AG08470 (cell line): ENCODE measurements around a stretch of chr11.

DNA sequence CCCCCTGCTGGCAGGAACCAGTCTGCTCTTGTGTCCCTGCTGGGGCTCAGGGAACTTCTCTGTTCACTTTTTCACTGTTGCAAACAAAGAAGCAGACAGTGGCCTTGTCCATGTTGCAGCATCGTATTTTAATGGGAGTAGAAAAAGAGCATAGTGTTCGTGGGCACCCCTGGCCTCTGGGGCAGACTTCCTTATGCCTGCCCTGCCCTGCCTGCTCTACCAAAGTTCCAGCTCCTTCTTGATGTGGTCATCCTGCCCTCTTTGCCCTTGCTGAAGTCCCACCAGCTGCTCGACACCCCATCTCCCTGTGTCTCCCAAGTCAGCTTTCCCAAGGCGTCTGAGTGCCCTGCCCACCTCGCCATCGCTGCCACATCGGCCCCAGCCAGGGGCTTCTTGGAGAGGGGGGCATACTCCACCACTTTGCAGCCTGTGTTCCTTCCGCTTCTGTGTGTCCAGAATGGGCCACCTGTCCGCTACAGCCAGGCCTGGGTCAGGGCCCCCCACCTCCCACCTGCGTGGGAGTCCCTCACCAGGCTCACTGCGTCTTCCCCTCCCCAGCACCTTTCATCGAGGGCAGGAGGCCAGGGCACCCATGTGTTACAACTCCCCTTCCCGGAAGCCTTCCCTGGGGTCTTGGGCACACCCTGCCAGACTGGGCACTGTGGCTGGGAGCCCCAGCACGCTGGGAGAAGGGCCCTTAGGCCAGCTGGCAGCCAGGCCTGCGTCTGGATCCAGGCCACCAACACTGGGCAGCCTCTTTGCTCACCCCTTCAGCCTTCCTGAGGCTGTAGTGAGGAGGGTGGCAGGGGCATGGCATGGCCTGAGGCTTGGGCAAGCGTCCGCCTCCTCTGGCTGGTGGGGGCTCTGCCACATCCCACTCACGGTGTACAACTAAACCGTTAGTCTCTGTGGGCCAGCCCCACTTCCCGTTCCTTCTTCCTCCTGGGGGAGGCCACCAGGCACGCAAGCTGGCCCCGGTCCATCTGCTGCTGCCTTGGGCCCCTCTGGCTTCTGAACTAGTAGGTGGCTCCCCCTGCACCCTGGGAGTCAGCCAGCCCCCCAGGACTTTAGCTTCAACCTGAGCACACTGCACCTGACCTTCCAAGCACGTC lies 13.5 kb downstream of the CPT1A start:
- RRBS: no CpG with 5 or more reads among the region's 23 CpGs

GRCh38 chr11:68831078-68831605 lies 10.6 kb downstream of the CPT1A start:
- RRBS: no CpG with 5 or more reads among the region's 6 CpGs

DNA sequence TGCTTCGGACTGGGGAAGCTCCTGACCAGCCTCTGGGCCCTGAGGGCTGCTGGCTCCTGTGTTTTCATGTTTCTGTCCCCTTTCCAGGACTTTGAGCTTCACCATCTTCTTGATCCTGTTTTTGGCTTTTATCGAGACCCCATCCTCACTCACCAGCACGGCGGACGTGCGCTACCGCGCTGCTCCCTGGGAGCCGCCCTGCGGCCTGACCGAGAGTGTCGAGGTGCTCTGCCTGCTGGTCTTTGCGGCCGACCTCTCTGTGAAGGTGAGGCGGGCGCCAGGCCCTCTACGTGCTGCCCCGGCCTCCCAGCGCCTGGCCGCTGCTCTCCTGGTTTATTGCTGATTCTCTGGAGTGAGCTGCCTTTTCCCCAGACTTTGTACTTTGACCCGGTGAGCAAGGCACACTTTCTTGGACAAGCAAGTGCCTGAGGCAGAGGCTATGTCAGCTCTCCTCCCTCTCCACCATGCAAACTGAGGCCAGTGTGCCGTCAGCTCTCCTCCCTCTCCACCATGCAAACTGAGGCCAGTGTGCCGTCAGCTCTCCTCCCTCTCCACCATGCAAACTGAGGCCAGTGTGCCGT lies 6.4 kb downstream of the TPCN2 start:
- RRBS: 93% methylated on average over 4 of the region's 24 CpGs

GRCh38 chr11:69087023-69087801 lies 38.5 kb downstream of the TPCN2 start:
- RRBS: 100% methylated on average over 1 of the region's 19 CpGs

DNA sequence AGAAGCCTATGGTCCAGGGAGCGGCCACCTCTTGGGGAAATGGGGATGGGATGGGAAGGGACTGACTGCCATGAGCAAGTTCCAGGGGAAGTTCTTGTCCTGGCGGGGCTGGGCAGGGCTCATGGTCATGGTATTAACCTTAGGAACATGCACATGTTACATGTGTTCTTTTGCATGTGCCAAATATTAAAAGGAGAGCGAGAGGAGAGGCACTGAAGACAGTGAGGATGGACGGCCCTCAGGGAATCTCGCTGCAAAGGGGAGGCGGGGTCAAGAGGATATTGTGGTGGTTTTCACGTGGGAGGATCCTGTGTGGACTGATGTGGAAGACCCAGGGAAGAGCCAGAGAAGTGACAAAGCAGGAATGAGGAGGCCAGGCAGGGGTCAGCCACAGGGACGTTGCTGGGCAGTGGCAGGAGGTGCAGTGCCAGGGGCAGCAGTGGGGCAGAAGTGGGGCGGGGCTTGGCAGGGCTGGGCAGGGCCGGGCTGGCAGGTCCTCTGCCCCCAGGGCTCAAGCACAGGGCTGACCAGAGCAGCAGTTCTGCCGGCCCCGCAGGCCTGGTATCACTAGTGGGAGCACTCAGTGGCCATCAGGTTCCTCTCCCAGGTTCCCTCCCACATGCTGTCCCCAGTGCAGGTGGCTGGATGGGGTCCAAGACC lies 45.1 kb downstream of the TPCN2 start:
- RRBS: 12% methylated on average over 2 of the region's 12 CpGs

GRCh38 chr11:69123510-69124054 lies 32.2 kb upstream of the SMIM38 start:
- RRBS: no CpG with 5 or more reads among the region's 14 CpGs

DNA sequence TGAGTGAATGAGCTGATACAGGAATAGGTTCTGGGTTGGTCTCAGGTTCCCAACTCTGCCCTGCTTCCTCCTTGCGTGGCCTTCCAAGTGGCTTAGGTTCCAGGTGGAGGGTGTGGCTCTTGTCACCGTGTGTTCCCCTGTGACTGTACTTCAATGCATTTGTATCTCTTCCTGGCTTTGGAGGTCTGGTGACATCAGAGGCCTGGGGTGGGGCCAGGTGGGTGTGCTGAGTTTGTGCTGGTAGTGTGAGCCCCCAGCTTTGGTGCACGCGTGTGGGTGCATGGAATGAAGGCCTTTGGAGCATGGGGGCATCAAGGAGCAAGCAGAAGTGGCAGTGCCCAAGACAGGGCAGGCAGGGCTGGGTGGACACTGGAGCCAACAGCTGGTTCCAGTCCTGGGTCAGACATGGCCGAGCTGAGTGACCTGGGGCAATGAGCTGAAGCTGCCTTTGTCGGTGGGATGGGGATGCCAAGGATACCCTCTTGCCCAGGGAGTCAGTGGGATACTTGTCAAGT lies 18.2 kb upstream of the SMIM38 start:
- RRBS: no CpG with 5 or more reads among the region's 6 CpGs

- RRBS: 97% methylated on average over 2 of the region's 12 CpGs
Measured at GRCh38 chr11:69234032-69234382, 59.9 kb upstream of the MYEOV start.

- RRBS: 98% methylated on average over 9 of the region's 34 CpGs
Measured at GRCh38 chr11:69295144-69296067, 1.5 kb downstream of the MYEOV start.

DNA sequence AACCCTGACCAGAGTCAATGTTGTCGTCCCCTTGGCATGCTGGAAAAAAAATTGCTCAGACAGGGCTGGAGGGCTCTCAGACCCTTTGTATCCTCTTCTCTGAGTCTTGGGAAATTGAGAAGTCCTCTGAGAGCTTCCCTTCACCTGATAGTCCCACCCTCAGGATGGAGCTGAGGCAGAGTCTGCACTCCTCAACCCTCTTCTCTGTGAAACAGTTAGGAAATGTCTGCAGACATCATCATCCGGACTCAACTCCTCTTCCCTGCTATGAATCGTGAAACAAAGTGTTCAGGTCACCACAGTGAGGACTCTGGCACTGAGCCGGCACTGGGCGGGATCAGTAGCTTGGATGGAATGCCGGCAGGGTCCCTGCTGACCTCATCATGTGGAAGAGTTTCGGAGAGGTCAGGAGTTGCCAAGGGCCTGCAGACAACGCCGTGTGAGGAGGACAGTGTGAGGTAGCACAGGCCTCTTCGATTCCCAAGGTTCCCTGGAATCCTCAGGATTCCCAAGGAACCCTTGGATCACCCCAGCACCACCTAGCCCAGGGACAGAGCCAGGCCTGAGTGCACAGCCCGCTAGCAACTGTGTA lies 160.4 kb upstream of the CCND1 start:
- RRBS: 29% methylated on average over 4 of the region's 11 CpGs

GRCh38 chr11:69485245-69485936 lies 155.6 kb upstream of the CCND1 start:
- RRBS: no CpG with 5 or more reads among the region's 9 CpGs

DNA sequence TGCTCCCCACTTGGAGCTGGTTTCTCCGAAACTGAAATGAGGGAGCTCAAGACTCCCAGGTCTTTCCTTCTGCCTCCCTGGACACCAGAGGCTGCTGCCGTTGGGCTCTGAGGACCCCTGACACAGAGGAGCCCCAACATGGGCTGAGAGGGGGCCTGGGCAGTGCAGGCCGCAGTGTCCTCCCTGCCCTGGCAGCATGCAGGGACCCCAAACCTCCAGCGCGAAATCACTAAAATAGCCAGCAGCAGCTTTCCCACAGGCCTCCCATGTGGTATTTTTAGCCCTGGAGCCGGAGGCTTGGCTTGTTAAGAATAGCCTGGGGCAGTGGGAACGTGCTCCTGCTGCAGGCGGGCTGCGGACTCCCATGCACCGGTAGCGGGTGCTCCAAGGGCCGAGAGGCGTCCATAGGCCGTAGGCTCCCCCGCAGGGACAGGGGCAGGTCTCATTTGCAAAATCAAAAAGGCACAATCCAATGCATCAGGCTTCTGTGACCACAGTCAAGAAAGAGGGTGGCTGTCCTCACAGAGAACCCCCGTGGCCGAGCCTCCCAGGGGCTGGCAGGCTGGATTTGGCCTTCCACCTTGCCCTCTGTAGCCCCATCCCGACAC lies 151.6 kb upstream of the CCND1 start:
- RRBS: 59% methylated on average over 4 of the region's 18 CpGs

GRCh38 chr11:69648852-69649295 lies 7.9 kb downstream of the CCND1 start:
- RRBS: 95% methylated on average over 4 of the region's 19 CpGs

DNA sequence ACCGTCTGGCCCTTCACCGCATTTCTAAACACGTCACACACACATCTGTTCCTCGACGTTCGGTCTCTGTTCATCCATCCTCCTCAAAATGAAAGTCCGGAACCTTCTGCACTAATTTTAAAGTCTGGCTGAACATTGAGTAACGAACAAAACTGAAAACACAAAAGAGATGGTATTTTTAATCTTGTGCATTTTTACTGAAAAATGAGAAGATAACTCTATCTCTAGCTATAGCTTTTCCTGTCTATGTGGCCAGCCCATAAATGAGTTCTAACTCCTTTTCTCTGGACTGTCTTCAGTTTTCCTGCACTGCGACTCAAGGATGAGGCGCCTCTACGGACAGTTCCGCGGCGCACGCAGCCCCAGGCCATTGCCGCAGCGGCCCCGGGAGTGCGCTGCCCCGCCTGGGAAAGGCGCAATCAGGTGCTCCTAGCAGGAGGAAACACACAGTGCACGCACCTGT lies 7.7 kb downstream of the LTO1 start:
- RRBS: no CpG with 5 or more reads among the region's 22 CpGs

GRCh38 chr11:69704532-69705034 lies 761 bp upstream of the FGF19 start:
- RRBS: 5% methylated on average over 10 of the region's 46 CpGs

DNA sequence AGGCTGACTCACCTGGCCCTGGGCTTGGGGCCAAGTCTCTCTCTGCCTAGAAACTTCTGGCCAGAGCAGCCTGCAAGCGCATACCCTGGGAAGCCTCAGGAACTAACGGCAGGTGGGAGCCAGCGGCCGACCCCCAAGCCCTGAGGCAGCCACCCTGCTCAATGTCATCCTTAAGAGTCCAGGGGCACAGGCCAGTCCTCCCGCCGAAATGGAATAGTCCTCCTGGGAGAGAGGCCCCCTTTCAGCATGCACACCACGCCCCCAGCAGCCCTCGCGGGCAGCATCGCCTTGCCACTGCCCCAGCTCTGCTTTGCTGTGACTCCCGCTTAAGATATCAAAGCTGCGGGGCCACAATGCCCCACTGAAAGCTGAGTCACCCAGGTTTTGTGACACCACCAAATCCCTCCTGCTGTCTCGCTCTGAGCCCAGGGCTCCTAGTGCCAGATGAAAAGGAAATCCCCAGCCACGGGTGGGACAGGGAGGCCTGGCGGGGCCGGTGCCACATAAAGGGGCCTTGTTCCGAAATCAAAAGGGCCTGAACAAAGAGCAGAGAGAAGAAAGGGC lies 21.3 kb upstream of the FGF3 start:
- RRBS: no CpG with 5 or more reads among the region's 17 CpGs

DNA sequence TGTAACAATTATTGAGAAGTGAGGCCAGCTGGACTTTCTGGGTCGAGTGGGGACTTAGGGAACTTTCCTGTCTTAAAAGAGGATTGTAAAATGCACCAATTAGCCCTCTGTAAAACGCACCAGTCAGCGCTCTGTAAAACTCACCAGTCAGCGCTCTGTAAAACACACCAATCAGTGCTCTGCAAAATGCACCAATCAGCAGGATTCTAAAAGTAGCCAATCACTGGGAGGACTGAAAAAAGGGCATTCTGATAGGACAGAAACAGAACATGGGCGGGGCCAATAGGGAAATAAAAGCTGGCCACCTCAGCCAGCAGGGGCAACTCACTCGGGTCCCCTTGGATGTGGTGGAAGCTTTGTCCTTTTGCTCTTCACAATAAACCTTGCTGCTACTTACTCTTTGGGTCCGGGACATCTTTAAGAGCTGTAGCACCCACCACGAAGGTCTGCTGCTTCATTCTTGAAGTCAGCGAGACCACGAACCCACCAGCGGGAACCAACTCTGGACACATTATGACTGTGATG lies 40.1 kb upstream of the FGF3 start:
- RRBS: no CpG with 5 or more reads among the region's 11 CpGs

DNA sequence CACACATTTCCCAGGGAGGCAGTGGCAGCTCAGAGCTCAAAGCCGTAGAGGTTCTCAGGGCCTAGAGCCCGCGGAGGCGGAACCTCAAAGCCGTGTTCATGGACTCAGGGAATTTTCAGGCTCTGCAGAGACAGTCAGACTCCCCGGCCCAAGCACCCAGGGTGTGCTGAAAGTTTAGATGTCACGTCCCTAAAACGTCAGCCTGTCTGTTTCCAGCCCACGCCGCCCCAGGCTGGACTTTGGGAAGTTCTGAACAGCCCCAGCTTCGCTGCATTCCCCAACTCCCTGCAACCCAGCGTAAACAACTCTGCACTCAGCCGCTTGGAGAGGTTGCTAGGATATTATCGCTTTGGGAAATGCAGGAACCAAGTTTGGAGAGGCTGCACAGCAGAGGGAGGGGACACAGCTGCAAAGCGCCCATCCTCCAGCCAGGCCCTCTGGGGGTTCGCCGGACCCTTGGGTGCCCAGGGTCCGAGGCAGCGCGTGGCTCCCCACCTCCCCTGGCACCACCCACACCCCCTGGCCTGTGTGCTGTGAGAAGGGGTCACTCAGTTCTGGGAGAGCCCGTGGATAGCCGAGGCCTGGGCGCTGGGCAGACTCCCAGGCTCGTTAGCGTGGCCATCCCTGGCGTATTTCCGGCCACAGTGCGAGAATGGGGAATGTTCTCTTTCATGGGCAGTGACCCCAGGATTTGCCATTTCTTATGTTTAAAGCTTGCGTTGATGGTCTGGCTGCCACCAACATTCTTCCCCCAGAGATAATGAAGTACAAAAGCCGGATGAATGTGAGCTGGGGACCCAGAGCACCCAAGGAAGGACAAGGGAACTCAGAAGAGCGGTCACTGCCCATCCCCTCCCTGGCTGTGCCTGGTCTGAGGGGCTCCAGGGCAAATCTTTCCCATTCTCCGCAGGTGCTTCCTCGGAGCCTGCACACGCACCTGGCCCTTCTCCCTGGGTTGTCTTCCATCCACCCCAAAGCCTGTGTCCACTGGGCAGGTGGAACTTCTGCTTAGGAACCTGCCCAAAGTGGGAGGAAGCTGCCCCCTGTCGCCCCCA lies 120.6 kb upstream of the FGF3 start:
- RRBS: no CpG with 5 or more reads among the region's 35 CpGs

DNA sequence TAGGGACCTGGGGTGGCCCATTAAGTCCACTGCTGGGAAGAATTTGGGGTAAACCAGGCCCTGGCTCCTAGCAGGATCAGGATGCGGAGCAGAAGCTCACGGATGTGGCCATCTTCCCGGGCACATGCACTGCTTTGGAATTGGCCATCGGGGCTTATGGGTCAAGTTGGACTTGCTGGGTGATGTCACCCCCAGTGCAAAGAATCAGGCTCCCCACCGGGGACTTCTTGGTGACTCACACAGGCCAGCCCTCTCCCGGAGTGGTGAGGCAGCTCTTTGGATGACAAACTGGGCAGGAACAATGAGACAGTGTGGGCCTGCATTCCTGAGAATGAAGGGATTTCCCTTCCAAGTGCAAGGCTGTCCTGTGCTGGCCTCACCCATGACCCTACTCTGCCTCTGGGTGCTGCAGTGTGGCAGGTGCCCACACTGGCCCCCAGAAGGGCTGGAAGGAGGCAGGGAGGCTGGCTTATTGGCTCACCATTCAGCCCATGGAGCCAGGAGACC lies 128.8 kb upstream of the ANO1 start:
- RRBS: 33% methylated on average over 3 of the region's 6 CpGs

DNA sequence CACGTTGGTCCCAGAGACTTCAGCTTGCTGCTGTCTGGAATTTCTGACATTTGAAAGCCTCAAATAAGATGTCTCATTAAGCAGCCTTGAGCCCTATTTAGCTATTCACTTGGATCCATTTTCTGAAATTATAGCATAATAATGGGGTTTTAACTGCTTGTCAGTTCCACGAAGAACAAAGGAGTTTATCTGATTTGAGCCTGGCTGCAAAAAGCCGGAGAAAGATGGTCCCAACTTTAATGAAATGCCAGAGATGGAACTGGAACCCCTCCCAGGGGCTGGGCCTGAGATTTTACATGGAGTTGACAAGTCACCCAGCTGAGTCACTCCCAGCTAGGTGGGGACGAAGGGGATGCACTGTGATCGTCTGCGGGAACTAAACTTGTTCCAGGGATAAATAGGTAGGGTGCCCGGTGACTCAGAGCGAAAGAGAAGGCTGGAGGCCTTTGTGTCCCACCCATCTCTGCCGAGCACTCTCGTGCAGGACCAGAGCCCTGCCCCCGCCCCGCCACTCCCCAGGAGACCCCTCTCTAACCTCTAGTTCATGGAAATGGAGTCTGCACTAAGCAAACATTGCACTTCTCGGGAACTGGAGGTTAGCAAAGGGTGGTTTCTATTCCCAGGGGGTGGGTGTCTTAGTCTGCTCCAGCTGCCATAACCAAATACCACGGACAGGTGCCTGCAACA lies 60.9 kb upstream of the FADD start:
- RRBS: no CpG with 5 or more reads among the region's 14 CpGs